Neuron (in vitro differentiated cells): ENCODE data around the genes FGD6 and CCDC38.

DNA sequence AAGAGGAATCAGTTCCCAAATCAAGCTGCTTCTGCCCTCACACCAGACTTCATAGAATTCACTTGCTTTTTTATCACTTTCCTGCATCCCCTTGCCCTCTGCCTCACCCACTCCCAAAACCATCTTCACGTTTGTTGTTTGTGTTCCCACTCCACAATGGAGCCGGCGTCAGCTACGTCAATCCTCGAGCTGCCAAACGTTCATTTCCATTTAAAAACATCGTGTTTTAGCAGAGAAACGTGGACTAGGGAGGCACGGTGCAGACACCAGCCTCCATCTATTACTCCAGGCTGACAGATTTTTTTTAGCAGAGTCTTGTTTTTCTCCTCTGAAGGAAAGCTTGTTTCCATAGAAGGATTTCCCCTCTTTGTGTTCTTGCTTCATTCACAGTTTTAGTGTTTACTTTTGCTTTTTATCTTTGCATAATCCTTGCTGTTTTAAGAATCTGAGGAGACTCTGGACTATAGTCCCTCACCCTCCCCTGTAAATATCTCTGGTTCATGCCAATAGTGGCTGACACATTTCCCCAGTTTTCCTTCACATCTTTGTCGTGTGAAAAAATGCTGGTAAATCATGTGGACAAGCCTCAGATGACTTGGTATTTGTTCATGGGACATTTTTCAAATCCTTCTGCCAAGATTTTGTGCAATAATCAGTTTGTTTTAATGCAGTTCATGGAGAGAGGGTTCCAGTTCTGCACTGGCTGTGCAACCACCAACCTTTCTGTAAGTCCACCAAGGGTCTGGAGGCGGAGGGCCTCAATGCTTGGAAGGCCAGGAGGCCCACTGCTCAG is 39.8 kb upstream of the TMCC3 start:
- PRO-cap: no peak

DNA sequence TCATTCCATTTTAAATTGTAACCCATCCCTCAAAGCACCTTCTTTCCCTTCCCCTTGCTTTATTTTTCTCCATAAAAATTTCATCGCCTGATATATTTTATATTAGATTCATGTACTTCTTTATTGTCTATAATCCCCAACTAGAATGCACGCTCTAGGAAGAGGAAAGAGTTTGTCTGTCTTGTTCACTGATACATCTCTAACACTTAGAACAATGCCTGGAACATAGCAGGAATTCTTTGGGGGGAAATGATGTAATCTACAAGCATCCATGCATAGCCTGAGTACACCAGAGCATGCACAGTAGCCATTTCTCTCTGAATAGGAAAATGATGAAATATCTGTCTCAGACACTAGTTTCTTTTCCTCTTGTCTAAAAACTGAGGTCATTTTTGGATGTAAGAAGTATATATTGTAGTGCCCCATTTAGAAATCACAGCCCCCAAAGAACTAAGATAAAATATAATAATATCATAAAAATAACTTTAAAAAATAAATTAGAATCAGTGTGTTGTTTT is 155.4 kb upstream of the TMCC3 start:
- PRO-cap: no peak

DNA sequence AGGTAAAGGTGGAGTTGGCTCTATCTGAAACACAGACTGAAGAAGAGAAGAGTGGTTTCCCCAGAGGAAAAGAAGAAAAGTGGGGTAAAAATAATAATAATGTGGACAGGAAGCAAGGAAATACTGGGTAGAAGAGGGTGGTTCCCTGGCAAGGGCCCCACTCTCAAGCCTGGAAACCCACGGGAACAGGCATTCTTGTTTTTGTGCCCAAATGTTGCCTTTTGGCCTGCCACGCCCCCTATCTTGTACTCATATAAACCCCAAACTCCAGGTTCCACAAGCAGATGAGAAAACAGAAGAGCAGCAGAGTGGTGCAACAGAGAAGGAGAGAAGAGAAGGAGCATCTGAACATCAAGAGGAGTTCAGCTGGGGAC is 51.2 kb downstream of the NDUFA12 start:
- PRO-cap: no peak

- PRO-cap: no peak
Measured at GRCh38 chr12:95204089-95204967, 12.9 kb downstream of the FGD6 start.

- PRO-cap: no peak
Measured at GRCh38 chr12:95209101-95210060, 7.9 kb downstream of the FGD6 start.

DNA sequence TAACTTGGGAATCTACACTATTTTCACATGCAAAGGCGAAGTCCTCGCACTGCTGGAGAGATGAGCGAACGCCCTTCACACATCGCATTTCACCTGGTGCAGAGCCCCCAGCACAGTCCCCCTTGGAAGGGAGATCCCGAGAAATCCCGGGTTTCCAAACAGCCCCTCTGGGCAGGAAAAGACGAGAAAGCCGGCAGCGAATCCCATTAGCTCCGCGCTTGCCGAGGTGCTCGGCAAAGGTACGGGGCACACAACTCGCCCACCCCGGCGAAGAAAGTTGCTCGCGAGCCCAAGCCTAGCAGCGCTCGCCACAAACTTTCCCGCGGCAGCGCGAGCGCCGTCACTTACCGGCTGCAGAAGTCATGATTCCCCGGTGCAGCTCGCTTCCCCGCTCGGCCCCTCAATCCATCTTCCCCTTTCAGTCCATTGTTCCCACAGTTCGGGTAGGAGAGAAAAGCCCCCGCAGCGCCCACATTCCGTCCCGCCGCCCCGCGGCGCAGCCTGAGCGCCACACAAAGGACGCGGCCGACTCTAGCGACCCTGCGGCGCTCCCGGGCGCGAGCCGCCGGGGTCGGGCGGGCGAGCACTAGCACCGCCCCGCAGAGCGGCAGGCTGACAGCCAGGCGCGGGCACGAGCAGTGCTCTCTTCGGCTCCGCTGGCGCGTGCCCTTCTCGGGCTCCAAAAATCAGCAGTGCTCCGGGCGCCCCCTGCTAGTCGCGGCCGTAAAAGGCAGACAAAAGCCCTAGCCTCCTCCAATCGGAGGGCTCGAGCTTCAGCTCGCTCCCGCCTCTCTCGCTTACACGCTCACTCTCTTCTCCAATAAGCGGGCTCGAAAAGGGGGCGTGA is at the start of gene FGD6:
FGD6 (minus strand) TSS at position 591 of the 847 bp plus-strand sequence.
- PRO-cap: bidirectional peak, plus-strand start at position 85 of the sequence, minus-strand start at position 368 of the sequence; bidirectional peak, plus-strand start outside the sequence, minus-strand start at position 532 of the sequence

DNA sequence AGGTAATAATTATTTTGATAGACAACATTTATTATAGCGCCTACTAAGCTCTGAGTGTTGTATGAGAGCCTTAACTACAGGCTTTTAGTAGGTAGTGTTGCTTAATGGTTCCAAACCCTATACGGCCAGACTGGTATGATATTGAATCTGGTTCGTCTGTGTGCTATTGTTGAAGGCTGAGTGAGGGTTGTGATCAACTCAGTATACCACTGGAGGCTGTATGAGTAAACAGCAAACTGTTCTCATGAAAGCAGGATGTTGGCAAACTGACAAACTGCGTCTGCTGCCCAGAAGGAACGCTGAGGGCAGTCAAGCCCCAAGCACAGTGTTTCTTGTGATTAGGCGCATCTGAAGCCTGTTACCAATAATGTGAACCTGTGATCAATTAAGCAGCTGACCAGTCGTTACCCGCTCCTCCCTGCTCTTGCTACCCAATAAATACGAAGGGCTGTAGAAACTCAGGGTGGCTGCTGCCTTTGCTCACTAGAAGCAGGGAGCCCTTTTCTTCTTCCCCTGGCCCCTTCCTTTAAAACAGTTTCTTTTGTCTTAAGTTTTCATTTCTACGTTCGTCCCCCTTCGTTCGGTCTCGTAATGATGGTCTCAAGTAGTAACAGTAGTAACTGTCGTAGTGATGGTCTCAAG is 90.0 kb upstream of the METAP2 start:
- PRO-cap: no peak

- PRO-cap: no peak
Measured at GRCh38 chr12:95694223-95694689, 96.3 kb downstream of the NTN4 start.

- PRO-cap: no peak
Measured at GRCh38 chr12:95772032-95772573, 18.5 kb downstream of the NTN4 start.

DNA sequence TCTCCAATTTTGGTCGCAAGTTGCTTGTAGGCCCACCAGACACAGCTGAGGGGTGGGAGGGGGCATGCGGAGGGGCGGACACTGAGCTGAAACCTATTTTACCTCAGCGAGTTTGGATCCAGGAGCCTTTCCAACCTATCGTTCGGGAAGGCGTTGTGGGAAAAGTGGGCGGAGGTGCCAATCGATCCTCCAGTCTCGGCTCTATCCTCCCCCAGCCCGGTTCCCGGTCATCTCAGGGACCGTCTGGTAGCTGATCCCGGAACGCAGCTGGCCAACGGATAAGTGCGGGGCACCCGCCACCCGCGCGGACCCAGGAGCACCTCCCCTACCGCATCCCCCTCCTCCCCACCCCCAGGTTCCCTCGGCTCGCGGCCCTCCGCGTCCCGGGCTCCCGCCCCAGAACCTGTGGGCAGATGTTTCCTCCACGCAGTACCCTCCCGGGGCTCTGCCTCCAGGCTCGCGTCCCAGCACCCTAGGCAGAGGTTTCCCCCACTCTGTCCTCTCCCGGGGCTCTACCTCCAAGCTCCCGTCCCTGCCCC is at the start of gene CCDC38:
CCDC38 (minus strand) TSS at position 286 of the 539 bp plus-strand sequence.
- PRO-cap: bidirectional peak, plus-strand start at position 260 of the sequence, minus-strand start at position 286 of the sequence

DNA sequence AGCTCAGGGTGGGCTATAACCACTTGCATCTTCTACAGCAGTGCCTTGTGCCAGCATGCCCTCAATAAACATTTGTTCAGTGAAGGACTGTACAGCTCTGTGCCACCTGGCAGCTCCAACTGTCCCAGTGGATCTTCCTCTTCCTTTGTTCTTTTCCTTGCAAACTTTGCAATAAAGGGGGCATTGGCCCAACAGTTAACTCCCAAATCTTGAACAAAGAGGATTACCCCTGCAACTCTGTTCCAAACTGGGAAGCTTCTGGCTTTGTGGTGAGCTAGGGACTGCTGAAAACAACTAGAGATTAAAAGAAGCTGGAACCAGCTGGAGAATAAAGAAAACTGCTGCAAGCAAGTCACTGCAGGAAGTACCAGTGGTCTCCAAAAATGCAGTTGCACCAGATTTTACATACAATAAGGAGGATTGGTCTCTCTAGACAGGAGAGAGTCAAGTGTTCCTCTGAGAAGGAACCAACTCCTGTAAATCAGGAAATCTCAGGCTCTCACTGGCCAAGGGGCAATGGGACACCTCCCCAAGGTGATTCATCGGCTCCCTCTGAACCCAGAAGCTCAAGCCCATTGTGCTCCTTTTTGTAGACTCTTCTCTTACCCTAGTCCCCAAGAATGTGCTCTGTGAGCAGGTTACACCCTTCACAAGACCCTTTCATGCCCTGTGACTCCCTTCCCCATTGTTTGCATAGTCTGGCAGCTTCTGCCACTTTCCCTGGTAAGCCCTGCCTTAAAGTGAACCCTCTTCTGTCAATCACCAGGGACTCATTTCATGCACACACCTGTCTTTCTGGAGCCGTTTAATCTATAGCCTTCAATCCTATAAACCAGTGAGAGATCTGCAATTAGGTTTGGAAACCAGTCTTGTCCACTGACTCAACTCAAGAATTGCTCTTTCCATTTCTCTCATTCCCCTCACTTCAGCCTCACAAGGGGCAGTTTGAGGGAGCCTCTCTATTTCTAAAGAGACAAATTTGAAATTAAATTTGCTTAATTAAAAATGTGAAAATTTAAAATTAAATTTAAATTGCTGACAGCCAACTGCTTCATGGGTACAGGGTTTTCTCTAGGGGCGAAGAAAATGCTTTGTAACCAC is 38.0 kb upstream of the LTA4H start:
- PRO-cap: no peak

- PRO-cap: no peak
Measured at GRCh38 chr12:96242354-96243313, 48.5 kb downstream of the ELK3 start.

DNA sequence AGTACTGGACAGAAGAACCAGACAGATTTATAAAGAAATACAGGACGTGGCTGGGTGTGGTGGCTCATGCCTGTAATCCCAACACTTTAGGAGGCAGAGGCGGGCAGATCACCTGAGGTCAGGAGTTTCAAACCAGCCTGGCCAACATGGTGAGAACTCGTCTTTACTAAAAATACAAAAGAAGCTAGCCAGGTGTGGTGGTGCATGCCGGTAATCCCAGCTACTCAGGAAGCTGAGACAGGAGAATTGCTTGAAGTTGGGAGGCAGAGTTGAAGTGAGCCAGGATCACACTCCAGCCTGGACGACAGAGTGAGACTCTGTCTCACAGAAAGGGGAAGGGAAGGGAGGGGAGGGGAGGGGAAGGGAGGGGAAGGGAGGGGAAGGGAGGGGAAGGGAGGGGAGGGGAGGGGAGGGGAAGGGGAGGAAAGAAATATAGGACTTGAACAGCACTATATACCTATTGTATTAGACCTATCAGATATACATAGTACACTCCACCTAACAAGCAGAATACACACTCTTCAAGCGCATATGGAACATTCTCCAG is 52.9 kb downstream of the CDK17 start:
- PRO-cap: no peak

GRCh38 chr12:96398419-96398776 is 1.8 kb downstream of the CDK17 start:
- PRO-cap: no peak

DNA sequence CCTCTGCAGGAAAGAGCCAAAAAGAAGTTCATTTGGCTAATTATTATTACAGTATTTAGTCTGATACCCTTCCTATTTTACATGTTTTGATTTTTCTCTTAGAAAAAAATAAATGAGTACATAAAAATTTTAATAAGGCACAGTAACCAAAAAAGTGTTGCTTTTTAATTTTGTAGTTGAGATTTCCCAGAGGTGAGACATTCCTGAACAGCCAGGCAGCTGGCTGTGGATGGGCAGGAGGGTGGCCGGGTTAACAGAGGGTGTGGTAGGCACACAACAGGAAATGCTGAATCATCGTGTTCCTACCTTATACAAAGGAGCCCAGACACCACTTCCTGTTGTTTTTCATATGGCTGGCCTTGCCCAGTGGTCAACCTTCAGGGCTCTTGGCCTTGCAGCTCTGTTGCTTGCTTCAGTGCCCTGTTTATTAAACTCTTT is 11.6 kb downstream of the CFAP54 start:
- PRO-cap: no peak

DNA sequence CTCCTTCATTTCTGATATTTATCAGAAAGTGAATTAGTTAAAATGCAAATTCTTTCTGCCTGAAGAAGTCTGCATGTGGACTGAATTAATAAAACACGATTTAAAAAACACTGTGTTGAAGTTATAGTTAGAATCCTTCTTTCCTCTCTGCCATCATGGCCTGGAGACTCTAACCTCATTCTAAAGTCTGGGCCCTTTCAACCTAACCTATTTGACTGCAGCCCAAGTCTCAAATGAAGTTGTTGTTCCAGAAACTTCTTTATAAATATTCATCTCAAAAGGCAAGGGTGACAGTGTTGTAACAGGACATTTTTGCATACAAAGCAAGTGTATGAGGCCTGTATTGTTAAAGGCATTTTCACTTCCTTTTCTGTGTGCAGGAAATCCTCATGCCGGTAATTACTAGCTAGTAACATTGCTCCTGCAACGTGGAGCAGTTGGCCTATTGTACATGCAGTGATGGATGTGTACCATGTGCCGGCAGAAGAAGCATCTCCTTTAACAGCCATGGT is 399.0 kb downstream of the NEDD1 start:
- PRO-cap: no peak

GRCh38 chr12:97608559-97609015 is 701.5 kb downstream of the NEDD1 start:
- PRO-cap: no peak

DNA sequence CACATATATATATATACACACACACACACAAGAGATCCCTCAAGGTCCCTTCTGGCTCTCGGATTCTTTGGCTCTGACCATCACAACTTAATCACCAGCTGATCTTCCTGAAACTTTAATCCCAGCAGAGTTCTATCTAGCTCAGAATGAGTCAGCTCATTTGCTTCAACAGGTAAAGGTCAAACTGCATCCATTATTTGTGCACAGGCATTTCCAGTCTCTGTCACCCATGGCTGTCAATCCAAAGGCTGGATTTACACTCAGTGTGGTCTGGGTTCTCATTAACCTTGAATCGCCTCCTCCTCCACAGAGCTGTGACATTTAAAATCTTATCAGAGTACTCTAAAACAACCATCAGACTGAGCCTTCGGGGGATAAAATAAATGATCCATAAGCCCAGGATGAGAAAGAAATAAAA is 113.3 kb upstream of the TMPO start:
- PRO-cap: no peak

GRCh38 chr12:98464050-98464781 is 51.2 kb upstream of the TMPO start:
- PRO-cap: no peak

DNA sequence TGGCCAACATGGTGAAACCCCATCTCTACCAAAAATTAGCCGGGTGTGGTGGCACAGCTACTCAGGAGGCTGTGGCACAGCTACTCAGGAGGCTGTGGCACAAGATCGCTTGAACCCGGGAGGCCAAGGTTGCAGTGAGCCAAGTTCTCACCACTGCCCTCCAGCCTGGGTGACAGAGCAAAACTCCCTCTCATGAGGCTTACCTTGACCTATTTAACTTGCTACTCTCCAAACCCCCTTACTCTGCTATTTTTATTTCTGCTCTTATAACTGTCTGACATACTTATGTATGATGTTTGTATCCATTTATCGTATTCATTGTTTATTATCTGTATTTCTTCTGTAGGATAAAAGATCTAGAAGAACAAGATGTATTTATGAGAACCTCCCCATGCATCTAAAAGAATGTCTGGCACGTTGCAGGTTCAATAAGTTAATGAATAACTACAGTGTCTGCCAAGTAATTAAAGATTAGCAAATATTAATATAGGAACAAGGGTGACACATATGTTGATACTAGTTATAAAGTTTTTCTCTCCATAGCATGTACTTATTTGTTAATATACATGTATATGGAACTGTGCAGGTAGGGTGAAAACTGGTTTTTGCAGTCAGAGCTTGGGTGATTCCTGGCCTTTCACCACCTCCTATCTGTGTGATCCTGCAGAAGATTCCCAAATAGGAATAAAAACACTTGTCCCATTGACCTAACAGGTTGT is 15.5 kb upstream of the TMPO start:
- PRO-cap: no peak